Endometrial microvascular endothelial cells (primary cell): ENCODE data around the genes METTL27, NCF1 and SPDYE15.

DNA sequence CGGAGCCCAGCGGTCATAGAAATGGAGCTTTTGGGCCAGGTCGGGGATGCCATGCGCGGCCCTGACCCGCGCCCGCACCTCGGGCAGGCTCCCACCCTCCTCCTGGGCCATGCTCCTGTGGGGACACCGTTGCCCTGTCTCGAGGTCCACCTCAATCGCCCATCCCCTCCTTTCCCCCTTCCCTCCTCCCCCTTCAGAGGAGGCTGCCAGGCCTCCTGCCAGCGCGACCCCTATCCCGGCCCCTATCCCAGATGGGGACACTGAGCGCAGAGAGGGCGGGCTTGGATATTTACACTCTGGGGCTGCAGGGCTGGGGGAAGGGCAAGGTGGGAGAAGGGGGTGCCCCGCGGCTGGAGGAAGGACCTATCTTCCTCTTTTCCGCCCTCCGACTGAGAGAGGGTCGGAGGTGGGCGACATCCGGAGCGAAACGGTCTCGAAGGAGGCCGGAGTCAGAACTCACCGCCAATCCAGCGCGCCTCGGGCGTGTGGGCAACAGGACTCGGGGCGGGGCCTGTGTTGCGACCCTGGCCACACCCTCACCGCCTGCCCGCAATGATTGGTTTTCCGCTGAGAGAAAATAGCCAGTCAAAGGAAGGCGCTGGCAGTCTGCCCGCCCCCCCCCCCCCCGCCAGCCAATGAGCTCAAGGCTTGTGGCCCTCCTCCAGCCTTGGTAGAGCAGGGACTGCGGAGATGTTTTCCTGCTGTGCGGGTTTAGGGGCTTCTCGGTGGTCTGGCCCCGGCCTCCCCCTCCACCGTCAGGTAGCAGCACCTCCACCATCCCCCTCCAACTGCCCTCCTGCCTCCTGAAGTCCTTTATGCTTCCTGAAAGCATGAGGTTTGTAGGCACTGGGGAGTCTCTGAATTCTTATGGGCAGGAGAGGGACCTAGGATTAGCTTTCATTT lies at the start of gene METTL27:
TSS of gene METTL27 (minus strand) at position 487 of the 903 bp plus-strand sequence.
- RAMPAGE, long total RNA: no peak

DNA sequence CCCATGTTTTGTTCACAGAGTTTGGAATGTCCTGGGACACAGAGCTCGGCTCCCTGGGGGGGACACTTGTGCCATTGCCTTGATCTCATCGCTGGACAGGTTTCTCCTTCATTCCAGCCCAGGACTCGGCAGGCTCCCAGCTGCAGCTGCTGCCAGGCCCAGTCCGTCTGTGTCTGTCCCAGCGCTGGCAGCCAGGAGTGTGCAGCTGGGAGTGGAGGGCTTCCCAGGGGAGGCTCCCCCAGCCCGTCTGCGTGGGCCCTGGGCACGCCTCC lies 32.6 kb downstream of the TMEM270 start:
- RAMPAGE, long total RNA: no peak

DNA sequence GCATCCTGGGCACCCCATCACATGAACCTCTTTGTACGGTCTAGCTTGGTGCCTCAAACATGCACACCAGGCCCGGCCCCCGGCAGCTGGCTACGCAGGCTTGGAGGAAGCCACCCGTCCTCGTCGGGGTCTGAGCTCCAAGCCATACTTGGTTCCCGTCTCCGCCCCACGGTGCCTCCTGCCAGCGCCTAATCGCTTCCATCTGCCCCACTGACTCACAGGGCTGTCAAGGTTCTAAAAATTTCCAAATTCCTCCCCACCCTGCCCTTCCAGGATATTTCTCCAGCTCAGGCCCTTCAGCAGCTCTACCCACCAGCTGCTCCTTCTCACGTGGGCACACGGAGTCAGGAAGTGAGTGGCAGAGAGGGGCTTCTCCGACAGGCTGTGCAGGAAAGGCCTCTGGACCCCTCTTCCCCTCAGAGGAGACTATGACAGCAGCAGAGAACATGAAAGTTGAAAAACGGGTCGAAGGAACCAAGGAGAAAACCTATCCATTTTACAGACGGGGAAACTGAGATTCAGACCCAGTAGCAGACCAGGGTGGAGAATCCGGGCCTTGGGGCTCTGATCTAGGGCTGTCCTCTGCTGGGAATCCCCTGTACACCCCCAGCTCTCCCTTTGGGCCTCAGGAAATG lies 38.9 kb downstream of the TMEM270 start:
- RAMPAGE, long total RNA: no peak

DNA sequence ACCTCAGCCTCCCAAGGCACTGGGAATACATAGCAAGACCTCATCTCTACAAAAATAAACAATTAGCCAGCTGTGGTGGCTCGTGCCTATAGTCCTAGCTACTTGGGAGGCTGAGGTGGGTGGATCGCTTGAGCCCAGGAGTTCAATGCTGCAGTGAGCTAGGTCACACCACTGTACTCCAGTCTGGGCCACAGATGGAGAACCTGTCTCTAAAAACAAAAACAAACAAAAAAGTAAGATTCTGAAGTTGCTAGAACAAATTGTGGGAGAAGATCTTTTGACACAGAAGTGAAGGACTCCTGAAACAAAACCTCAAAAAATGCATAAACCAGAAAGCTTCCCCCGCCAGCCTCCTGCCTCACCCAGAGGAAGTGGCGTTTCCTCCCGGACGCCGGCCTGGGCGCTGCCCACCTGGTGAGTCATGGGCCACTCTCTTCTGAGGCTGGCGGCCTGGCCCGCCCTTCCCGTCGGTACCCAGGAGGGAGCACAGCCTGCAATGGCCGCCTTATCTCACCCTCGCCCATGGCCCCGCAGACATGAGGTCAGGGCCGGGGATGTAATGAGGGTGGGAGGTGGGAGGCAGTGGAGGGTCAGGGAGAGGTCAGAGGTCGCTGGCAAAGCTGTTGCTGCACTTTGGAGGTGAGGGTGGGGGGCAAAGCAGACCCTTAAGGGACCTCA lies 25.4 kb upstream of the ELN start:
- RAMPAGE, long total RNA: no peak

- RAMPAGE, long total RNA: no peak
Observed at GRCh38 chr7:74194478-74195361, 15.1 kb upstream of the LAT2 start.

GRCh38 chr7:74231162-74231788 lies 21.5 kb downstream of the LAT2 start:
- RAMPAGE, long total RNA: no peak

DNA sequence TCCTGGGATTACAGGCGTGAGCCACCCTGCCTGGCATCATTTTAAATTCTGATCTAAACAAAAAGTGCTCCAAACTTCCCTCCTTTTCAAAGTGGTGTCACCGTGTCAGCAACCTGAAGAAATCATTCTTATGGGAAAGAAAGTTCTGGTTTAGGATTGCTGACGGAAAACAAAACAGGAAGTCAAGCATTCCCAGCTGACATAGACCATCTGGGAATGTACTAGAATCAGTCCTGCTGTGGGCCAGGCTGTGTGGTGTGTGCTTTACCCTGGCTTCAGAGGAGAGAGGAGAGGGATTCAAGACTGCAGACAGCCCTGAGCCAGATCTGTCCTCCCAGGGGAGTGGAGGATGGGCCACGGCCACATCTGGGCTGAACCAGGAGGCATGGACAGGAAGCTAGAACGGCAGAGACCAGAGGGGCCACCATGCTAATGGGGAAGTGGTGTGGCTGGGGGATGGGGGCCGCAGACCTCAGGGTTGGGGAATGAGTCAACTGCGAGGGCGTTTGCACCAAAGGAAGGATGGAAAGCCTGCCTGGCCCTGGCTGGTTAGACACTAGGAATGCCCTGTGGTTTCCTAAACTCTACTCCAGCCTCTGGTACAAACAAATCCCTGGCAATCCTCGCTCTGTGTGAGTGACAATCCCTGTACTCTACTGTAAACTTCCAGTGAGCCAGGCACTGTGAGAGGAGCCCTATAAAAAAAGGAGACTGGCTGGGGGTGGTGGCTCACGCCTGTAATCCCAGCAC lies 16.7 kb upstream of the CLIP2 start:
- RAMPAGE, long total RNA: no peak

- RAMPAGE, long total RNA: no peak
Observed at GRCh38 chr7:74375909-74376934, 77.5 kb upstream of the GTF2IRD1 start.

- RAMPAGE, long total RNA: no peak
Observed at GRCh38 chr7:74476519-74477121, 22.9 kb downstream of the GTF2IRD1 start.

- RAMPAGE, long total RNA: no peak
Observed at GRCh38 chr7:74480828-74481500, 27.3 kb downstream of the GTF2IRD1 start.

DNA sequence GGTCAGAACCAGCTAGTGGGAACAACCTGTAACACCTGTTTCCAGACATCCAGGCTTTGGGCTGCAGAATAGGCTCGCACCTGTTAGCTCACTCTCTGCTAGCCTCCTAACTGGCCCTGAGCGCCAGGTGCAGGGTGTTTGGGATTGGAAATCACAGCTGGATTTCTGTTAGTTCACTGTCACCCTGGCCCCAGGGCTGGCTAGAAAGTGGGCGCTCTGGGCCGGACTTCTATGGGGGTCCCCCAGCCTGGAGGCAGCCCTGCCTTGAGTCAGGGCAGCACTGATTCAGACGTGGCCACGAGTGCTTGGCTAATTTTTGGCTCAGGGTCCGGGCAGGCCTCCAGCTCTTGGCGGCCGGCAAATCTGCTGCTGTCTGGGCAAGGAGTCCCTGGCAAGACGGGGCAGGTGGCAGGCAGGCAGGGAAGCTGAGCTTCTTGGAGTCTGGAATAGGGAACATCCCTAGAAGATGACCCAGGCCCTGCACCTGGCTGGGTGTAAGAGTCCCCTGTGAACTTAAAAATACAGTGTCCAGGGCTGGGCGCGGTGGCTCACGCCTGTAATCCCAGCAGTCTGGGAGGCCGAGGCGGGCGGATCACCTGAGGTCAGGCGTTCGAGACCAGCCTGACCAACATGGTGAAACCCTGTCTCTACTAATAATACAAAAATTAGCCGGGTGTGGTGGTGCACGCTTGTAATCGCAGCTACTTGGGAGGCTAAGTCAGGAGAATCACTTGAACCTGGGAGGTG lies 48.8 kb downstream of the GTF2IRD1 start:
- RAMPAGE, long total RNA: no peak

DNA sequence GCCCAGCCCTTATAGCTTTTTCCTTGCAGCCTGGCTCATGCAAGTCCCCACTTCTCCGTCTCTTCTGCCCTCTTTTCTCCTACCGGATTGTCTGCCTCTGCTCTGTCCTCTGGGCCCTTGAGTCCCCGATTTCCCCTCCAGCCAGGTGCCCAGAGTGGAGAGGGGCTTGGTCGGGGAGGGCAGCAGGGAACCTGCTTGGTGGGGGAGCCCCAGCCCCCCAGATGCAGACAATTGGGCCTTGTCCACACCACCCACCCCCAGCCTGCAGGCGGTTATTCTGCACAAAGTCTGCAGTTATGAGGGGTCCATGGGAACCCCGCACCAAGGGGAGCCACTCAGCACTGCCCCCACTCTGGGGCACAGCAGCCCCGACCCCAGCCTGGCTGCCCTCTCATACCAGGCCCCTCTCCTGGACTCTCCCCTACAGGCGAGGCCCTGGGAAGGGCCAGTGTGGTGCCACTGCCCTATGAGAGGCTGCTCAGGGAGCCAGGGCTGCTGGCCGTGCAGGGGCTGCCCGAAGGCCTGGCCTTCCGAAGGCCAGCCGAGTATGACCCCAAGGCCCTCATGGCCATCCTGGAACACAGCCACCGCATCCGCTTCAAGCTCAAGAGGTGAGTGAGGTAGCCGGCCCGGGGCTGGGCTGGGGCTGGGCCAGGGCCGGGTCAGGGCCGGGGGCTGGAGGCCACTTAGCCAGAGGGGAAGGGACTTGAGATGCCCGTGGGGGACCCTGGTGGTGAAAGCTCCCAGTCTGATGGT lies 64.2 kb downstream of the GTF2IRD1 start:
- RAMPAGE, long total RNA: no peak

- RAMPAGE, long total RNA: no peak
Observed at GRCh38 chr7:74569519-74569905, 88.0 kb upstream of the GTF2I start.

DNA sequence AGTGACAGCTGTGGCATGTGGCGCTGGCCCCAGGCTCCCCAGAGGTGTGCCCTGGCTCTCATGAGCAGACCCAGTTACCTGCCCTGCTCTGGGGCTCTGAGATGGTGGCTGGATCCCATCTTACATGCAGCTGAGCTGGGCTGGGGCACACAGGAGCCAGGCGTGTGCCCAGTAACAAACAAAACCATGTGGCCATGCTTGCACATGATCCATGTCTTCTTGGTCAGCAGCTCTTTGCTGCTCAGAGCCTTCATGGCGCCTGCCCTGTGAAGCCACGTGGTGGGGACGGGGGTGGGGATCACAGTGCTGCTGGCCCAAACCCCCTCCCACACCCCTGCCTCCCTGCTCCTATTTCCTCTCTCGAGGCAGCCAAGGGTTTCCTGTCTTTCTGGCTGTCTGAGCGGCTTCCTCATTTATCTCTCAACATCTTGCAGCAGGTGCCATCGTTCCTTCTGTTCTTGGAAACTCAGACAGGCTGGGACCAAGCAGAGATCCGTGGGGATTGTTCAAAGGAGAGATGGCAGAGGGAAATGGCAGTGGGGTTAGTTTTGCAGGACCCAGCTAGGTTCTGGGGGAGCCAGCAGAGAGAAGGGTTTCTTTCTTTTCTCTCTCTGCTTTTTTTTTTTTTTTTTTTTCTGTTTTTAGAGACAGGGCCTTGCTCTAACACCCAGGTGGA lies 40.1 kb upstream of the GTF2I start:
- RAMPAGE, long total RNA: no peak

- RAMPAGE, long total RNA: no peak
Observed at GRCh38 chr7:74723453-74724273, 50.1 kb upstream of the NCF1 start.

- RAMPAGE, long total RNA: no peak
Observed at GRCh38 chr7:74773872-74774274, at the start of gene NCF1. Gene NCF1, plus strand, starts transcription at chr7:74774011.

DNA sequence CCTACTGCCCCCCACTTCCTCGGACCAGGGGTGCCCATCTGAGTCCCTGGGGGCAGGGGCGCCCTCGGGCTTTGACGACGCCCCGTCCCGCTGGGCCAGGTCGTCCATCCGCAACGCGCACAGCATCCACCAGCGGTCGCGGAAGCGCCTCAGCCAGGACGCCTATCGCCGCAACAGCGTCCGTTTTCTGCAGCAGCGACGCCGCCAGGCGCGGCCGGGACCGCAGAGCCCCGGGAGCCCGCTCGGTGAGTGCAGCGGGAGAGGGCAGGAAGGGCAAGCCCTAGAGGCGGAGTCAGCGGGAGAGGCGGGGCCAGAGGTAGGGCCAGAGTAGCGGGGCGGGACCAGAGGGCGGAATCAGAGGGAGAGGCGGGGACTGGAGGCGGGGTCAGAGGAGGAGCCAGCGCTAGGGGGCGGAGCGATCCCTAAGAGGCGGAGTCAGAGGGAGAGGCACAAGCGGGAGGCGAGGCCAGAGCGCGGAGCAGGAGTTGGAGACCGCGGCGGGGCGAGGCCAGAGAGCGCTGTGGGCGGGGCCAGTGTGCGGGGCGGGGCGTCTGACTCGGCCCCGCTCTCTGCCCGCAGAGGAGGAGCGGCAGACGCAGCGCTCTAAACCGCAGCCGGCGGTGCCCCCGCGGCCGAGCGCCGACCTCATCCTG lies 14.8 kb downstream of the NCF1 start:
- RAMPAGE, long total RNA: no peak

GRCh38 chr7:75025303-75025898 lies 48.2 kb downstream of the RCC1L start:
- RAMPAGE, long total RNA: no peak

GRCh38 chr7:75056530-75056891 lies 17.1 kb downstream of the RCC1L start:
- RAMPAGE, long total RNA: no peak

DNA sequence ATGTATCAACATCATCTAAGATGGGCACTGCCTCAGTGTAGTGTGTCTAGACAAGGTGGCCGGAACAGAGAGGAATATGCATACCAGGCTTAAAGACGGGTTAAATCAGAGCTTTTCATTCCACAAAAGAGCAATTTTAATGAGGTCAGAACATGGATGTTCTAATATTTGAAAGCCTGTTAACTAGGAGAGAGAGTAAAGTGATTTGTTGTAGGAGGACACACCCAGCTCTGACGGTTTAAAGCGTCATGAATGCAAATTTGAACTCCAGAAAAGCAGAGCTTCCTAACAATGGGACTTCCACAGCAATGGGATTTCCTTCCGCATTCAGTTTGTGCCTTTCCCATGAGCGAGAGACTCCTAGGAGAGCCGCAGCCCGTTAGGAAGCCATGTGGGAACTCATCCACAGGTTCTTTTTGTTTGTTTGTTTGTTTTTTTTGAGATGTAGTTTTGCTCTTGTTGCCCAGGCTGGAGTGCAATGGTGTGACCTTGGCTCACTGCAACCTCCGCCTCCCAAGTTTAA lies at the start of gene SPDYE15:
TSS of gene SPDYE15 (plus strand) at position 288 of the 523 bp plus-strand sequence.
- RAMPAGE, long total RNA: no peak